Omental fat pad (tissue), 4 donors: ENCODE measurements around the genes LRCOL1 and P2RX2.

- PRO-cap, result no peak
- RAMPAGE, long total RNA, 4 experiments, result no peak in any of the 4 experiments
Observed at GRCh38 chr12:131924523-131924902, 4.6 kb upstream of the PUS1 start.

GRCh38 chr12:132037475-132038114 is 87.9 kb downstream of the EP400 start:
- PRO-cap, result no peak
- RAMPAGE, long total RNA, 4 experiments, result no peak in any of the 4 experiments

DNA sequence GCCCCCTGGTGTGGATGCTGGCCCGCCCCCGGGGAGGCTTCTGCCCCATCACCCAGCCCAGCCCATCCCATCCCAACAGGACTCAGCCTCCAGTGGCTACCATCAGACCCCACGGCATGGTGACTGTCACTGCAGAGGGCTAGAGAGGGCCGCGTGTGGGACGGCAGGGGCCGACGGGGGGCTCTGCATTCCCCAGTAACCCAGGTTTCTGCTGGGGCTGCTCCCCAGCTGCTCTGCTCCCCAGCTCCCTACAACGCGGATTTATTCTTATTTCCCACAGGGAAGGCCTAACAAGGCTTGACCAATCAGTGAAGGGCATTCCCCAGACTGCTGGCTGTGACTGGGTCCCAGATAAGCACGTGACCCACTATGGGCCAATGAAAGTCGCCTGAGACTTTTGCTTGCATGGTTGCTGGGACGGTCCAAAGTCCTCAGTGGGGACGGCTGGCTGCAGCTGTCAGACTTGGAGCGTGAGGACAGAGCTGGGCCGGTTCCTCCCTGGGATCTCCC is 50.4 kb downstream of the GALNT9 start:
- PRO-cap, result no peak
- RAMPAGE, long total RNA, 4 experiments, result no peak in any of the 4 experiments

DNA sequence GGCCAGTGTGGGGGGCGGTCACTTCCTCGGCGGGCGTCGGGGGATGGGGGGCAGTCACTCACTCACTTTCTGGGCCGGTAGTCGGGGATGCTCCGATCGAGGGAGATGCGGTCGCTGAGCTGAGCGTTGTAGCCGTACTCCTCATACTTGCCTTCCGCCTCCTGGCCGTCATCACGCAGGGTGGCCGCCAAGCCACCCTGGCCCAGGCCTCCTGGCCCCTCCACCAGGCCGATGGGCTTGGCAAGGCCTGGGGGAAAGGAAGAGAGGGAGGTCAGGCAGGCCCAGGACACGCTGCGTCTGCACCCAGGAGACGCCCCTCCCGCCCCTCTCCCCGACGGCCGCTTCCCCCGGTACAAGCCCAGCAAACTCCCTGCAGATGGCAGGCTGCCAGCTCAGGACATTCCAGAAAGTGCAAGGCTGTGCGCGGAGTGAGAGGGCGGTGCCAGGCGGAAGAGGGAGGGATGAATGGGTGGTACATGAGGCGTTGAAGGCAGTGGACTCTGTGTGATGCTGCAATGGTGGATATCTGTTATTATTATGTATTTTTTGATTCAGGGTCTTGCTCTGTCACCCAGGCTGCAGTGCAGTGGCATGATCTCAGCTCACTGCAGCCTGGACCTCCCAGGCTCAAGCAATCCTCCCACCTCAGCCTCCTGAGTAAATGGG is 43.1 kb downstream of the GALNT9 start:
- PRO-cap, result no peak
- RAMPAGE, long total RNA, 4 experiments, result start-site peak on the minus strand in 2 of 4 experiments, centred at positions 256 to 267 of the sequence, 140 to 201 reads per replicate

DNA sequence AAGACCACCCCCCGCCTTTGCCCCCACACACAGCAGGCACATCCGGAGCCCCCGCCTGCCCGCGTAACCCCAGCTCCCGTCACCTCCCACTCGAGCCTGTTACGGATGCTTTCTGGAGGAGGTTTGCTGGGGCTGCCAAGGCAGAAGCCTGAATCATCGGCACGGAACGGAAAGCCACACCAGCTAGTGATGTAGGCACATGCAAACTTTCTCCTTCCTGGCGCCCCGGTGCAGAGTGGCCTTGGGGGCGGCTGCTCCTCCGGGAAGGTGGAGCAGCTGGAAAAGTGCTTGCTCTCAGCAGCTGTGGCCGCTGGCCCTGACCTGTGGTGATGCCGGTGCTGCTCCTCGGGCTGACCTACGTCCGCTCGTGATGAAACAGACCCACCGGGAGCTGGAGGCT is 1.5 kb downstream of the GALNT9 start:
- PRO-cap, result no peak
- RAMPAGE, long total RNA, 4 experiments, result start-site peak on the plus strand in 1 of 4 experiments, centred at position 245 of the sequence, 229 reads per replicate

GRCh38 chr12:132437173-132437475 is 52.8 kb upstream of the FBRSL1 start:
- PRO-cap, result no peak
- RAMPAGE, long total RNA, 4 experiments, result no peak in any of the 4 experiments

GRCh38 chr12:132444740-132445913 is 44.8 kb upstream of the FBRSL1 start:
- PRO-cap, result no peak
- RAMPAGE, long total RNA, 4 experiments, result no peak in any of the 4 experiments

DNA sequence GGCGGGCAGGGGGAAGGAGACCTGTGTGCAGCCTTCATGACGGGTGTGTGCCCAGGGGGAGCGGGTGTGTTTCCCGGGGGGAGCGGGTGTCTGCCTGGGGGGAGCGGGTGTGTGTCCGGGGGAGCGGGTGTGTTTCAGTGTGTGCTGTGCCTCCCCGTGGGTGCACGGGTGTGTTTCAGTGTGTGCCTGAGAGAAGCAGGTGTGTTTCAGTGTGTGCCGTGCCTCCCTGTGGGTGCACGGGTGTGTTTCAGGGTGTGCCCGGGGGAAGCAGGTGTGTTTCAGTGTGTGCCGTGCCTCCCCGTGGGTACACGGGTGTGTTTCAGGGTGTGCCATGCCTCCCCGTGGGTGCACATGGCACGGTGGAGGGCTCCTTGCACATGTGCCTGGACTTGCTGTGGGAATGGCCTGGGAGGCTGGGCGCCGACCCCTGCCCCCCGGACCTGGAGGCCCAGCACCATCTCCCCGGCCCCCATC is 38.6 kb downstream of the FBRSL1 start:
- PRO-cap, result no peak
- RAMPAGE, long total RNA, 4 experiments, result no peak in any of the 4 experiments

DNA sequence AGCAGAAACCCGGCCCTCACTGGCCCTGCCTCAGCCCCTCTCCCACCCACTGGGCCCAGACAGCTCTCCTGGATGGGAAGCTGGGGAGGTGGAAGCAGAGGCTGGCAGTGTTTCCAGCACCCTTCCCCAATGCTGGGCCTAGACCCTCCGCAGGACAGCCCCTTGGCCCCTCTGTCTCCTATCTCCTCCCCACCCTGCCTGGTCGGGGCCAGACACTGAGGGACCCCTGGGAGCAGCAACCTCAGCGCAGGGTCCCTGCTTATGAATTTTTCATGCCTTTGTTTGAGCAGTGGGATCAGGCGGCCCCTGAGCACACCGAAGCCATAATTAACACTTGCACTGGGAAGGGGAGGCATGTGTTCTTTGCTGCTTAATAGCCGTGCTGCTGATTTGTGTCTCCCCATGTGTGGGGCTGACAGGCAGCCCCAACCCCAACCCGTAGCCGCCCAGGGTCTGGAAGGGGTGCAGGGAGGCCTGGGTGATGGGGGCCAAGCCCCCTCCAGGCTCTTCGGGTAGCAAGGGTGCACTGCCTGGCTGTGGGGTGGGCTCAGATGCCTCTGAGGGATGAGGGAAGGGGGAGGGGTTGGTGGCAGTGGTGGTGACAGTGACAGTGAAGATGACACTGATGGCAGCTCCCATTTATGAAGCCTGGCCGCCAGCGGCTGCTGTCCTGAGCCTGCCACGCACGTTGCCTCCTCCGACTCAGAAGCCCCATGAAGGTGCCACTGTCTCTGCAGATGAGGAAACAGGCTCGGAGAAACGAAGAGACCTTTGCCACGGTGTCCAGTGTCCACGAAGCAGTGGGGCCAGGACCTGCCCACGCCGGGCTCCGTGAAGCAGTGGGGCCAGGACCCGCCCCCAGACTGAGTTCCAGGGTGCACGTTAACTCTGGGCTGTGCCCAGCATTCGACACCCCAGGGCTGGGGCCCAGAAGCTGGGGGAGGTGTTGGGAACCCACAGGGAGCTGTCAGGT is 52.9 kb downstream of the FBRSL1 start:
- PRO-cap, result no peak
- RAMPAGE, long total RNA, 4 experiments, result no peak in any of the 4 experiments

GRCh38 chr12:132552094-132553173 is 57.9 kb downstream of the LRCOL1 start:
- PRO-cap, result no peak
- RAMPAGE, long total RNA, 4 experiments, result start-site peak on the plus strand in 1 of 4 experiments, at chr12:132552250-132552646 at its widest, 23 reads per replicate

GRCh38 chr12:132580741-132581883 is 29.3 kb downstream of the LRCOL1 start:
- PRO-cap, result no peak
- RAMPAGE, long total RNA, 4 experiments, result no peak in any of the 4 experiments

GRCh38 chr12:132602809-132603356 is 7.5 kb downstream of the LRCOL1 start:
- PRO-cap, result no peak
- RAMPAGE, long total RNA, 4 experiments, result no peak in any of the 4 experiments

GRCh38 chr12:132610228-132611018 is at the start of gene LRCOL1:
LRCOL1 (minus strand) TSS chr12:132610582.
- PRO-cap, result no peak
- RAMPAGE, long total RNA, 4 experiments, result no peak in any of the 4 experiments

- PRO-cap, result no peak
- RAMPAGE, long total RNA, 4 experiments, result no peak in any of the 4 experiments
Observed at GRCh38 chr12:132618337-132618883, at the start of gene P2RX2. P2RX2 (plus strand) TSS chr12:132618776.

- PRO-cap, result no peak
- RAMPAGE, long total RNA, 4 experiments, result no peak in any of the 4 experiments
Observed at GRCh38 chr12:132622266-132622993, 3.9 kb downstream of the P2RX2 start.

DNA sequence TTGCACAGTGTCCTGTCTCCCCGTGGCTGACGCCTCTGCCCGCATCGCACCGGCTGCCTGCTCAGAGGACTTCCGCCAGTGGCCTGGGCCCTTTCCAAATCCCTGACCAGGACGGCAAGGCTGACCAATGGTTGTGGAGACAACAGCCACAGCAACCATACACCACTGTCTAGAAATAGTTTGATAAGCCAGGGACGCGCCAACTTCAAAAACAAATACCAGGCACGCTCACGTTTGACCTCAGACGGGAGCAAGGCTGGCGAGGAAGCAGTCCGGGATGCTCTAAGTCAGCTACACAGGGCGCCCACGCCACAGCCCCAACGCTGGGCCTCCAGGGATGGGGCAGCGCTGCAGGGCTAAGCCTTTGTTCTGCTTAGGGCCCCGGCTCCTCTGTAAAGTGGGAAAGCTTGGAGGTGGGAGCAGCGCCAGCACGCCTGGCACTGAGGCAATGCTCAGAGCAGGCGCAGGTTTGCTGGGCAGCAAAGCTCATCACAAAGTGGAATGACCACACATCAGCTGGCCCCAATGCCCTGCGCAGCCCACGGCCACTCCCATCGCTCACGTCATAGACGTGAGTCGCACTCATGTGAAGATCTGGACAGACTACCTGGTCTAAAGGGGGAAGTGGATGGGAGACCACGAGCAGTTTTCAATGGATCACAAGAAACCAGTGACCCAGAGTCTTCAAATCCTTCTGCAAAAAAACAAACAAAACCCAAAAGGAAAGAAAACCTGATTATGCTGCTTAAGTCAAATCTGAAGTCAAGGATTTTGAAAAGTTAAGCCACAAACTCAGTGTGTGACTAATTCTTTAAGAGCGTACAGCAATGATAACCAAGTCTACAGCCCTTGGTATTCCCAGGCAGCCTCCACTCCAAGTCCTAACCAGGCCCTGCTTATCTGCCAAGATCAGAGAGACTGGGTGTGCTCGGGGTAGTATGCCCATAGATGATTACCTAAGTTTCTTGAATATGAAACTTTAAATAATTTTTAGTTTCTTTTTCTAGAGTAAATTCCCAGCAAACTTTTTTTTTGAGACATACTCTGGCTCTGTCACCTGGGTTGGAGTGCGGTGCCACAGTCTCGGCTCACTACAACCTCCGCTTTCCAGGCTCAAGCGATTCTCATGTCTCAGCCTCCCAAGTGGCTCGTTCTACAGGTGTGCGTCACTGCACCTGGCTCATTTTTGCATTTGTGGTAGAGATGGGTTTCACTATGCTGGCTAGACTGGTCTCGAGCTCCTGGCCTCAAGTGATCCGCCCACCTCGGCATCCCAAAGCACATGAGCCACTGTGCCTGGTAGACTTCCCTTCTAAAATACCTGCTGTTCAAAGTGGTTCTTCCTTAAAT is 12.9 kb downstream of the PGAM5 start:
- PRO-cap, result no peak
- RAMPAGE, long total RNA, 4 experiments, result no peak in any of the 4 experiments

GRCh38 chr12:132729507-132730530 is 19.2 kb downstream of the PGAM5 start:
- PRO-cap, result no peak
- RAMPAGE, long total RNA, 4 experiments, result no peak in any of the 4 experiments

DNA sequence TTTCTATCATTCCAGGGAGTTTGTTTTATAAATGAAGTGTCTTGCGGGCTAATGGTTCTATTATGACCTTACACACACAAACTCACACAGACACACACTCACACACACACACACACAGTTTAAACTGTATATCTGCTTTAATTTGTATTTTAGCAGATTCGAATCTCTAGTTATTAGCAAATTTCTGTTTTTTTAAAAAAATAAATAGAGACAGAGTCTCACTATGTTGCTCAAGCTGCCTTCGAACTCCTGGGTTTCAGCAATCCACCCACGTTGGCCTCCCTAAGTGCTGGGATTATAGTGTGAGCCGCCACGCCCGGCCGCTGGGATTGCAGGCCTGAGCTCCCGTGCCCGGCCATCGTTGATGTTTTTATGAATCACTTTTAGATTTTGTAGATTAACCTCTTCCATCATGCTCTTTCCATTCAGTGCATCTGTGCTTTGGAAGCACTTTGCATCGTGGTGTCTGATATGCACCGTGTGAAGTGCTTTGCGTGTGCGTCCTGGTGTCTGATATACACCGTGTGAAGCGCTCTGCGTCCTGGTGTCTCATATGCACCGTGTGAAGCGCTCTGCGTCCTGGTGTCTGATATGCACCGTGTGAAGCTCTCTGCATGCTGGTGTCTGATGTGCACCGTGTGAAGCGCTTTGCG is 20.9 kb downstream of the PGAM5 start:
- PRO-cap, result no peak
- RAMPAGE, long total RNA, 4 experiments, result no peak in any of the 4 experiments

- PRO-cap, result no peak
- RAMPAGE, long total RNA, 4 experiments, result no peak in any of the 4 experiments
Observed at GRCh38 chr12:132828162-132828774, 401 bp downstream of the GOLGA3 start.

- PRO-cap, result no peak
- RAMPAGE, long total RNA, 4 experiments, result no peak in any of the 4 experiments
Observed at GRCh38 chr12:132832746-132832947, 4.0 kb upstream of the GOLGA3 start.